Vermiform appendix (tissue), 1 donor: ENCODE data around the genes RIC8A, PKP3, SCT, TMEM80 and TALDO1.

DNA sequence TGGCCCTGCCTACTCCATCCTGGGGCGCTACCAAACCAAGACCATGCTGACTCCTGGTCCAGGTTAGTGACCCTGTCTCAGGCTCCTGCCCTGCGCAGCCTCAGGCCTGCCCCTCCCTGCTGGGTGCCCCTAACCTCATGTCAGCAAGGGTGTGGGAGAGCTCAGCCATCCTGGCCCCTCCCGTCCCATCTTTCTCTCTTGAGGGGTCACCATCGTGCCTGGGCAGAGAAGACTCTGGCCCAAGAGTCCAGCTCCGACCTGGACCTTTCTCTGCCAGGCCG, 1.1 kb downstream of the ODF3 start:
- PRO-cap, result no peak

DNA sequence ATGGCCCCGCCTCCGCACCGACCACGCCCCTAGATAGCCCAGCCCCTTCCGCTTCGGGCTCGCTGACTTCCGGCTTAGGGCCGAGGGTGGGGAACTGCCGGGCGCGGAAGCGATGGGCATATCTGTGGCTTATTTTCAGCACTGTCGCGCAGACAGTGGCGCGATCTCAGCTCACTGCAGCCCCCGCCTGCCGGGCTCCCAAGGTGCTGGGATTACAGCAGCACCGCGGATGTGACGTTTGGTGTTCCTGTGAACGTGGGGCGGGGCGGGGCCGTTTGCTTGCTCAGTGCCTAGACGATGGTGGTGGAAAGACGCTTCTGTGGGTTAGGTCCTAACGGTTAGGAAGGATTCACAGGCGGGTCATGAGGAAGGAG, at the start of gene RIC8A:
Gene RIC8A, plus strand, starts transcription at position 282 of the 374 bp plus-strand sequence.
- PRO-cap, result bidirectional peak, plus-strand start at position 296 of the sequence, minus-strand start outside the sequence

GRCh38 chr11:268711-269103, 9.5 kb upstream of the NLRP6 start:
- PRO-cap, result no peak

- PRO-cap, result no peak
Measured at GRCh38 chr11:277973-278270, 285 bp upstream of the NLRP6 start.

GRCh38 chr11:291402-292170, 2.7 kb downstream of the PGGHG start:
- PRO-cap, result no peak

GRCh38 chr11:309025-309844, 1.6 kb downstream of the IFITM2 start:
- PRO-cap, result bidirectional peak, plus-strand start at chr11:309581, minus-strand start at chr11:309435

DNA sequence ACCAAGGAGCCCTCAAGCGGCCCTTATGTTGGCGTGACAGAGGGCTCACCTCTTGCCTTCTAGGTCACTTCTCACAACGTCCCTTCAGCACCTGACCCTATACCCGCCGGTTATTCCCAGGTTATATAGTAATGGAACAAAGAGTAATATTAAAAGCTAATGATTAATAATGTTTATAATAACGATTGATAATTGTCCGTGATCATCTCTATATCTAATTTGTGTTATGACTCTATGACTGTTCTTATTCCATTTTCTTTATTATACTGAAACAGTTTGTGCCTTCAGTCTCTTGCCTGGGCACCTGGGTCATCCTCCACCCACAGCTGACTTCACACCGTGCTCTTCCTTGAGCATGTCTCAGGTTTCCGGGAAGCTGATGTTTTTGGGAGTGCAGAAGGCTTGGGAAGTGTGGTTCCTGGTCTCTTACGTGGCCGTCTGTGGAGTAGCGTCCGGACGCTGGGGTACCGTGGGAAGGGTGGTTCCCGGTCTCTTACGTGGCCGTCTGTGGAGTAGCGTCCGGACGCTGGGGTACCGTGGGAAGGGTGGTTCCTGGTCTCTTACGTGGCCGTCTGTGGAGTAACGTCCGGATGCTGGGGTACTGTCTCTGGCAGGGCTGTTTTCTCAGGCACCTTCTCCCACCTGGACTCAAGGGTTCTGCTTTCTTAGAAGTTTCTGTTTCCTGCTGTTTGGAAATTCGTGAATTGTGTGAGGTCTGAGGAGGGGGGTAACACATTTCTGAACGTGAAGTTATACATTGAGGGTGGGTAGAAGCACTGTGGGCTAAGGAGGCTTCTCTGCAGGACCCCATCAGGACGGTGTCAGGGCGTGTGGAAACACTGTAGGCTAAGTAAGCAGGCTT, 5.0 kb upstream of the IFITM3 start:
- PRO-cap, result no peak

DNA sequence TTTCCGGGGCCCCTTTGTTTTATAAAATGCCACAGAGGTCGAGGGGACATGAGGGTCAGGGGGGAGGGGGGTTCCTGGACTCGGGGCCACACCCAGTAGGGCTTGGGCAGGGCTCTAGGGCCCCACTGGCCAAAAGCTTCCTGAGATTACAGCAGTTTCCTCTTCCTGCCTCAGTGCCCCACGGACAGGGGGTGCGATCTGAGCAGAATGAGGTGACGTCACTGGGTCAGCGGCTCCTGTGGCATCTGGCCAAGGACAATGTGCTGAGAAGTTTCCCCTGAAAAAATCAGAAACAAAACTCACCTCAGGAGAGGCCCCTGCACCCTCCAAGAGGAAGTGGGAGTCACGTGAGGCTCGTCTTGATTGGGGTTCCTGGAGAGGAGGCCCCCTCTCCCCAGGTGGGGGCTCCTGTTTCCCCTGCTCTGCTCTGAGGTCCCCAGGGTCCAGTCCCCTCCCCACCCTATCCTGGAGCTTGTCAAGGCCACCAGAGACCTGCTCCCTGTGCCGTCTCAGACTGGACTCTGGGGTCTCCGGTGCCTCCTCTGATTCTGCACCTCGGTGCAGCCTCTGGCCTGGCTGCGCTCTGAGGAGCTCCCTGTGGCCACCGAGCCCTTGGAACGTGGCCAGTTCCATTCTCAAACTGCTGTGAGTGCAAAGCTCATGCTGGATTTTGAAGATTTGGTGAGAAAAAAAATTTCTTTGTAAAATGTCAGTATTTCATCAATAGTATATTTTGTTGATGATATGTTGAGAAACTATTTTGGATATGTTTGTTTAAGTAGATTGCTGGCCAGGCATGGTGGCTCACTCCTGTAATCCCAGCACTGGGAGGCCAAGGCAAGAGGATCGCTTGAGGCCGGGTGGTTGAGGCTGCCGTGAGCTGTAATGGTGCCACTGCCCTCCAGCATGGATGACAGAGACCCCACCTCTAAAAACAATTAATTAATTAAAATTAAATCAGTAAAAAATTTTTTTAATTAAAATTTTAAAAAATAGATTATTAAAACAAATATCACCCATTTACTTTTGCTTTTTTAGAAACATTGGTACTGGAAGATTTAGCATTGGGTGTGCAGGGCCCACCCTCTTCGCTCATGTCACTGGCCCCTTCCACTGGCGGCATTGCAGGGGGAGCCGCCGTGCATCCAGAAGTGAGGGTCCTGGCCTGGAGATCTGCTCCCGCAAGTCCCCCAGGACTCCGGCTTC, 6.7 kb upstream of the IFITM3 start:
- PRO-cap, result no peak

DNA sequence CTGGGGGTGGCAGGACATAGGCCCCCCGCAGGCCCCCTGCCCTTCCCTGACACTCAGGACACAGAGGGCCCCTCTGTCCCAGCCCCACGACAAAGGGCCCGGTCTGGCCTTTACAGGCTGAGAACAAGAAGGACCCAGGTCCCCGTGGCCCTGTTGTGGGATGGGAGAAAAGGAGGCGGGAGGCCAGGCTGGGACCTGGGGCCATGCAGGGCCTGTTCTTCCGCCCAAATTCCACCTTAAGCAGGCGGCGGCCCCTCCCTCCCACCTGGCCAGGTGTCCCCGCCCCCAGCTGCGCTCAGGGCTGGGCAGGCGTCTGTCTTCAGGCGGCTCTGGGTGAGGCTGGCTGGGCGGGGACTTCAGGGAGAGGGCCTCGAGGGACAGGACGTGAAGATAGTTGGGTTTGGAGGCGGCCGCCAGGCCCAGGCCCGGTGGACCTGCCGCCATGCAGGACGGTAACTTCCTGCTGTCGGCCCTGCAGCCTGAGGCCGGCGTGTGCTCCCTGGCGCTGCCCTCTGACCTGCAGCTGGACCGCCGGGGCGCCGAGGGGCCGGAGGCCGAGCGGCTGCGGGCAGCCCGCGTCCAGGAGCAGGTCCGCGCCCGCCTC, at the start of gene PKP3:
Gene PKP3, plus strand, starts transcription at position 359 of the 604 bp plus-strand sequence.
- PRO-cap, result bidirectional peak, plus-strand start at position 359 of the sequence, minus-strand start at position 238 of the sequence

DNA sequence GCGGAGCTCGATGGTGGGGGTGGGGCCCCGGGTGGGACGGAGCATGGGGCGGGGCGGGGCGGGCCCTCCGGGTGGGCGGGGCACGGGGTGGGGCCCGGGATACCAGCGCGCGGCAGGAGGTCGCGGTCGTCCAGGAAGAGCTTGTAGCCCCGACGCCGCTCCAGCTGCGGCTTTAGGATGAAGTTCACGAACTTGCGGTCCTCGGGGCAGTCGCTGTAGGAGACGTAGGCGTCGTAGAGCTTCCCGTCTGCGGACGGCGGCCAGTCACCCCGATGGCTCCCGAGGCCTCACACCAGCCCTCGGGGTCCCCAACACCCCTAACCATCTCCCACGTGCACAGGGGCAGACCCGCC, 7.5 kb downstream of the SIGIRR start:
- PRO-cap, result bidirectional peak, plus-strand start at position 133 of the sequence, minus-strand start outside the sequence

GRCh38 chr11:429755-430103, 12.1 kb downstream of the ANO9 start:
- PRO-cap, result no peak

DNA sequence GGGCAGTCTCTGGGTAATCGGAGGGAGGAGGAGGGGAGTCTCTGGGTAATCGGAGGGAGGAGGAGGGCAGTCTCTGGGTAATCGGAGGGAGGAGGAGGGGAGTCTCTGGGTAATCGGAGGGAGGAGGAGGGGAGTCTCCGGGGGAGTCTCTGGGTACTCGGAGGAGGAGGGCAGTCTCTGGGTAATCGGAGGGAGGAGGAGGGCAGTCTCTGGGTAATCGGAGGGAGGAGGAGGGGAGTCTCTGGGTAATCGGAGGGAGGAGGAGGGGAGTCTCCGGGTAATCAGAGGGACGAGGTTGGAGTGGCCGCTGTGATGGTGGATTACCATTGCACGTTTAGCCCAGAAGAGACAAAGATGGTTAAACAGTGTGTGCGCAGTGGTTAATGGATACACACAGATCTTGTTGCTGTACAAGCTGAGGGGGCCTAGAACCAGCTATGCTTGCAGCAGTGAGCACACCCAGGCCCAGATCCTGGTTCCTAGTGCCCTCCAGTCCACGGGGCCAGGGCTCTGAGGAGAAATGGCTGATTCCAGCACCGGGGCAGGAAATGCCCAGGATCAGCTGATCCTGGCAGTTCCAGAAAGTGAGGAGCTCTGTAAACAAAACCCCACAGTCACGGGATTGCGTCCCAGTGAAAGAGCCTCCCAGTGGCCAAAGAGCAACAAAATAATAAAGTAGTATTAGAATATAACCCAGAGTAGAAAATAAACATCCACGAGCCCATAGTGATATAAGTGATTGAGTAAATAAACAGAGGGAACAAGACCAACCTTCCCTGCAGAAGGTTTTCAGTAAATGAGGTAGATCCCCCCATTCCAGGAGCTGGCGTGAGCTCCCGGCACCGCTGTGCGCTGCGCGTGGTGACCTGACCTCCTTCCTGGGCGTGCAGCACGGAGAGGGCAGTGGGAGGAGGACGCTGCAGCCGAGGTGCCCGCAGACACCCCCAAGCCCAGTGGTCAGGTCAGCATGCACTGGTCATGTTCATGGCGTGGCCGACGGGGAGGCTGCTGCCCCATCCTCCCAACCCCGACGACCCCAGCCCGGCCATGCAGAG, 19.5 kb downstream of the PTDSS2 start:
- PRO-cap, result bidirectional peak, plus-strand start at position 611 of the sequence, minus-strand start at position 512 of the sequence

GRCh38 chr11:555813-556617, 4.5 kb downstream of the LMNTD2 start:
- PRO-cap, result no peak

GRCh38 chr11:627057-627665, at the start of gene SCT:
TSS of gene SCT (minus strand) at chr11:627181.
- PRO-cap, result no peak

DNA sequence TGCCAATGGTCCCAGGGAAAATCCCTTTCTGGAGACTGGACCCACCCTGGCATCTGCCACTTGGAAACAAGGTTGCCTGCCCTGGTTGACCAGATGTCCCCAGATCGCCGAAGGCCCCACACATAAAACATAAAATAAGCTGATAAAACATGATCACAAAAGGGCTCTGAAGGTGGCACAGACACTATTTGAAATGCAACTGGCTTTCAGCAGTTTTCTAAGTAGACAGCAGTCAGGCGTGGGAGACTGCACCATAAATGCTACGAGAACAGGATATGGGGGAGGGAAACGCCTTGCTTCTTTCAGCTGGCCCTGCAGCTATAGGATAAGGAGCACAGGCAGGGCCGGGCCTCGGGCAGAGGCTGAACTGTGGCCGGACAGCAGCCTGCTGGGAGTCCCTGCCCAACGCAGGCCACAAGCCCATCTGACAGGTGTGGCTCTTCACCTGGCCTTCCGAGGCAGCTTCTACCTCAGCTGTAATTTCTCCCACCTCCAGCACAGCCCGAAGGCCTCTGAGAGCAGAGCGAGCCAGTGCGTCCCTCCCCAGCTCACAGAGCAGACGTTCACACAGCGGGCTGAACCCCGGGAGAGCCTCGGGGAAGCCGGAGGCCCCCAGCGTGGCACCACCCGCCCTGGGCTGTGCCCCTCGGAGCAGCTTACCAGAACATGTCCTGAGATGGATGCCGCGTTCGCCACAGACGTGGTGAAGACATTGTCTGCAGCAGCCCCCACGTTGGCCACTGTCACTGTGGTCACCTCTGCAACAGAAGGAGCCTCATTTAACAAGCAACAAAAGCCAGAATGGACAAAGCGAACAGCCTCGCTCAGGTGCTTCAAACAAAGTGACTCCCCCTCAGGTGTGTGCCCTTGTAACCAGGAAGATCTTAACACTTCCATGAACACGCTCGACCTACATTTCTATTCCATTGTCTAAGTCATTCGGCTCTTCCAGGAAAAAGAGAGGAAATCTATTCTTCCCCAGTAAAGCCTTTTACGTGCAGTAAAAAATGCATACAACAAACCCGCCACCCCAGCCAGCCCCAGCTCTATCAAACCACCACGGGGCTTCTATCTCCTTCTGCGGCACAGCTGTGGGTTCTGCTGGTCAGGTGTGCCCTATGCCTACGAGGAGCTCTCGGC, 3.8 kb downstream of the DEAF1 start:
- PRO-cap, result unidirectional peak, minus-strand start at position 230 of the sequence

DNA sequence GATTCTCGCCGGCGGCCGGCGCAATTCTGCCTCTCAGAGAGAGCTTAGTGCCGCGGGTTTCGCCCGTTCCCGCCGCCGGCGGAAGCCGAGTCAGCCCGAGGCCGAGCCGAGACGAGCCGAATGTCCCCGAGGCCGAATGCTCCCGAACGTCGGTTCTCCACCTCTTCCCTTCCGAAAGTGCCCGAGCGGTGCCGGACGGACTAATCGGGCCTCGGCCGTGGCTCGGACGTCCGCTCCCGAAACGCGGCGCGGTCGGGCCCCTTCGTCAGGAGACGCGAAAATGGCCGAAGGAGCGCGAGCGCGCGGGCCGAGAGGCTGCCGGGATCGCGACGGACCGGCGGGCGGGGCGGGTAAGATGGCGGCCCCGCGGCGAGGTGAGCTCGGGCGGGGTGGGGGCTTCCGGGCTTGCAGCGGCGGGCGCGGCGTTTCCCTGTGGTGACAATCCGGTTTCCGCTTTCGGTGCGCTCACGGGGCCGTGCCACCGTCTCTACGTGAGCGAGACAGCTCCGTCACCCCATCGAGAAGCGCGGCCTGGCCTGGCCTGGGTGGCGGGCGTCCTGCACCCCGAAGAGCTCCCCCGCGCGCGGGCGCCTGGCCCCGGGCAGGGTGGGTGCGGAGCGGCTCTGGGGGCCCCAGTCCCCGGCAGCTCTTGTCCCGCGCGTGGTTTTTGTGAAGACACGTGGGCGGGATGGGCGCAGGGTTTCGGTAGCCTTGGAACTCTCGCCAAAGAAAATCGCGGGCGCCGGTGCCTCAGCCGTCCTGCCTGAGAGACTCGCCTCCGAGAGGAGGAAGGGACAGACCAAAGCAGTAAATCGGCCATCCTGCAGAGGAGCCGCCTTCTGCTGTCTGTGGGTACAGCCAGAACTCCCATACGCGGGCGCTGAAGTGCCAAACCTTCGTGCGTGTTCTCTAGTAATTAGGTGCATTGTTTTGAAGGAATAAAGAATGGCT, at the start of gene TMEM80:
Gene TMEM80, plus strand, starts transcription at position 344 of the 951 bp plus-strand sequence.
- PRO-cap, result bidirectional peak, plus-strand start at position 330 of the sequence, minus-strand start at position 269 of the sequence; unidirectional peak, minus-strand start at position 774 of the sequence; unidirectional peak, minus-strand start at position 848 of the sequence

DNA sequence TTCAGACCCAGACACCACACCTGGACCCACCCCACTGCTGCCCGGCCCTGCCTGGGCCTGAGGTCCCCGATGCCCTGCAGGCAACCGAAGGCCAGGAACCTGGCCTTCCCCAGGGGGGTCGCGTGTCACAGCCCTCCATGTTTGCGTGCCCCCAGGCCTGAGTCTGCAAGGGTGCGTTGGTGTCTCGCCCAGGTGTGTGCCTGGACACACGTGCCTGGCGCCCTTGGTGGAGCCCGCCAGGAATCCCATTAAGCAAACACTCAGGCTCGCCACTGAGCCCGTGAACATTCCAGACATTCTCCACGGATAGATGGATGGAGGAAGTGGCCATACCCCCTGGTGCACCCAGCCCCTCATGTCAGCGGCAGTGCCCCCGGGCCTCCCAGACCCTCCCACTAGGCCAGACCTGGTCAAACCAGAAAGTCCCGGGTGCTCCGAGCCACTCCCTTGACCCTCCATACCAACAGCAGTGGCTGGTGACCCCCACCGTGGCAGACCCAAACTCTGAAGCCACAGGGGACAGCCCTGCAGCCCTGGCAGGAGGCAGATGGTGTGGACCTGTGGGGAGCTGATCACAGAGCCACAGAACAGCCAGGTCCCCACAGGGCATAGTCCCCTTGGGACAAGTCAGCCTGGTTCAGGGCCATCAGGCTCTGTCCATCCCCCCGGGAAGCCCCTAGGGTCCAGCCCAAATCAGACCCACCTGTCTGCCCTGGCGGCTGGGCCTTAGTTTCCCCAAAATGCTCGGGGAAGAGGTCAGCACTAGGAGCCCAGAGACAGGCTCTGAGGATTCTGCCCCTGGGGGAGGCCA, 1.8 kb downstream of the EPS8L2 start:
- PRO-cap, result no peak

- PRO-cap, result no peak
Measured at GRCh38 chr11:720323-721630, 14.7 kb downstream of the EPS8L2 start.

- PRO-cap, result bidirectional peak, plus-strand start at chr11:747464, minus-strand start at chr11:747292
Measured at GRCh38 chr11:746669-747533, at the start of gene TALDO1. TSS of gene TALDO1 (plus strand) at chr11:747464.

GRCh38 chr11:772913-773365, 4.3 kb downstream of the GATD1 start:
- PRO-cap, result no peak